Body of pancreas (tissue), 2 donors: ENCODE measurements around a stretch of chr12.

DNA sequence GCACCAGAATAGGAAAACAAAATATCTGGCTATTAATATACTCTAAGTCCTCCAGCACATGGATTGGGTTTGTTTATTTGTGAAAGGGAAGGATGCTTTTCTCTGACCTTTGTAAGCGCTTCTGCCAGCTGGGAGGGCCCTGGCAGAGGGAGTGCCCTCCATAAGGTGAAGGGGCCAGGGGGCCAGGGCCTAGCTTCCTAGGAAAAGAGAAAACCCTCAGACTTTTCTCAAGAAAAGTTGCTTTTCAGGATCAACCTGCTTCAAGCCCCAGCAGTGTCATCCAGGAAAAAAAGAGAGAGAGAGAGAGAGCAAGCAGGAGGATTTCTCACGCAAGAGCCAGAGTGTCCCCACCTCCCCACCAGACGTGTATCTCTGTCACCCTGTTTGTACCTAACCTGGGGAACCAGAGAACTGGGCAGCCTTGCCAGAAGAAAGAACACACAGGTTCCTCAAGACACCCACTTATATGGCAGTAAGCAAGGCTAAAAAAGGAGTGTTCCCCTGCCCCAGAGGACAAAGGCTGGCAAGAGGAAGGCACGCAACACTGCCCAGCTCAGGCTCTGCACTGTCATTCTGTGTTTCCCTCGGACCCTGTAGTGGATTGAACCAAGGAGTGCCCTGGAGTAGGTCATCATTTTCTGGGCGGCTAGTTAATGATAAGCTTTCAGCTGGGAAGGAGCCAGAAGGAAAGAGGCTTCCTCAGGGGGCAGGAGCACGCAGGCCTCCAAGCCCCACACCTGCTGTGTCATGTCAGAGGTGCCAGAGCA, 34.0 kb upstream of the ATP2A2 start:
- PRO-cap, result unidirectional peak, plus-strand start at position 682 of the sequence; unidirectional peak, plus-strand start at position 748 of the sequence
- RAMPAGE, long total RNA, 2 experiments, result no peak in any of the 2 experiments

DNA sequence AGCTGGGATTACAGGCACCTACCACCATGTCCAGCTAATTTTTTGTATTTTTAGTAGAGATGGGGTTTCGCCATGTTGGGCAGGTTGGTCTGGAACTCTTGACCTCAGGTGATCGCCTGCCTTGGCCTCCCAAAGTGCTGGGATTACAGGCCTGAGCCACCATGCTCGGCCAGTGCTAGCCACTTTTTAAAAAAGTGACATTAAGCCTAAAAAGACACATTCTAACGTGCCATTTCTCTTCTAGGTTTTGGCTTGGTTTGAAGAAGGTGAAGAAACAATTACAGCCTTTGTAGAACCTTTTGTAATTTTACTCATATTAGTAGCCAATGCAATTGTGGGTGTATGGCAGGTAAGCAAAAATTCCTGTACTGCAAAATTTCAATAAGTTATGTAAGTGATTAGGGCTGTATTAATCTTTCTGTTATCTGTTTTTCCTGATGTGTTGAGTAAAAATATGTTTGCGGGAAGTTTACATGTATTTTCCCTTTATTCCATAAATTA, 10.8 kb downstream of the ATP2A2 start:
- PRO-cap, result no peak
- RAMPAGE, long total RNA, 2 experiments, result start-site peak on the plus strand in 1 of 2 experiments, centred at position 282 of the sequence, 28 reads per replicate

- PRO-cap, result no peak
- RAMPAGE, long total RNA, 2 experiments, result no peak in any of the 2 experiments
Observed at GRCh38 chr12:110338804-110339095, 57.7 kb downstream of the ATP2A2 start.

GRCh38 chr12:110342099-110342865, 61.2 kb downstream of the ANAPC7 start:
- PRO-cap, result no peak
- RAMPAGE, long total RNA, 2 experiments, result no peak in any of the 2 experiments

- PRO-cap, result no peak
- RAMPAGE, long total RNA, 2 experiments, result no peak in any of the 2 experiments
Observed at GRCh38 chr12:110346130-110347038, 57.1 kb downstream of the ANAPC7 start.

- PRO-cap, result no peak
- RAMPAGE, long total RNA, 2 experiments, result no peak in any of the 2 experiments
Observed at GRCh38 chr12:110542762-110543358, 40.3 kb downstream of the PPTC7 start.

DNA sequence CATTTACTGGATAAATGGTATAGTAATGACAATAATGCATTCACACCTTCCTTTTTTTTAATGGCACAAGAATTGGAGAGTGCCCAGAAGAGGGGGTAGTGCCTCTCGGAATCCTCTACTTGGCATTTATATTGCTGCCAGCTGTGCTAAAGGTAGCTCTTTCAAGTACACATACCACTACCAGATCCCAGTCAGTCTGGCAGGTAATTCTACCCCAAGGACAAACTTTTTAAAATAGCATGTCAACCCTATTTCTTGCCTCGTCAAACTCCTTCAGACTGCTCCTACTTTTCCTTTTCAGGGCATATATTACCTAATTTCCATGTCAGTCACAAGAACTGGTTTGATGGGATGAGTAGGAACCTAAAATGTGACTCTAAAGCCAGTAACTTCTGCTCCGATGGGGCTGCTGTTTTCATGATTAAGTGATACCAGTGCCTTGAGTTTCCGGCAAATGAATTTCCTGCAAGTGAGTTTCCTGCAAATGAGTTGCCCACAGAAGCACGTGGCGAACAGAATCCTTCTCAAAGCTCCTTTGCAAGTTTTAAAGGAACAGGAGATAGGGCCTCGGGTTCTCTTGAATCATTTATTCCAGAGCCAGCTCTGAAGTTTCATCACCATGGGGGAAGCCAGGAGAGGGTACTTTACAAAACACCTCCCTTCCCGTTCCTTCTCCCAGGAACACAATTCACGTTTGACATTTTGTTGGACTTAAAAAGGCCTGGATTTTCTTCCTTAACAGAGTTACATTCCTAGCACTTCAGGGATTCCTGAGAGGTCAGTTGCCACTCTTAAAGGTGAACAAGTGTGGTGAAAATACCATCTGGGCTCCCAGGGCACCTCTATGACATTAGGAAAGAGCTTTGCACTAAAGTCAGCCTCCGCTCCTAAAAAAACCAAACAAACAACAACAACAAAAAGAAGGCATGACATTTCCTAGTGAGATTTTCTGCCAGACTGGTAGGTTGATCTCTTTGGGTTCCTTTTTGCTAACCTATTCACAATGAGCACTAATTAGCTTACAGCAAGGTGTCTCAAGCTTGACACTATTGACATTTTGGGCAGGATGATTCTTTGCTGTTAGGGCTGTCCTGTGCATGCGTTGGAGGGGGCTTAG, 2.2 kb upstream of the PPTC7 start:
- PRO-cap, result no peak
- RAMPAGE, long total RNA, 2 experiments, result no peak in any of the 2 experiments

- PRO-cap, result no peak
- RAMPAGE, long total RNA, 2 experiments, result no peak in any of the 2 experiments
Observed at GRCh38 chr12:110827014-110827428, 19.8 kb upstream of the CCDC63 start.

DNA sequence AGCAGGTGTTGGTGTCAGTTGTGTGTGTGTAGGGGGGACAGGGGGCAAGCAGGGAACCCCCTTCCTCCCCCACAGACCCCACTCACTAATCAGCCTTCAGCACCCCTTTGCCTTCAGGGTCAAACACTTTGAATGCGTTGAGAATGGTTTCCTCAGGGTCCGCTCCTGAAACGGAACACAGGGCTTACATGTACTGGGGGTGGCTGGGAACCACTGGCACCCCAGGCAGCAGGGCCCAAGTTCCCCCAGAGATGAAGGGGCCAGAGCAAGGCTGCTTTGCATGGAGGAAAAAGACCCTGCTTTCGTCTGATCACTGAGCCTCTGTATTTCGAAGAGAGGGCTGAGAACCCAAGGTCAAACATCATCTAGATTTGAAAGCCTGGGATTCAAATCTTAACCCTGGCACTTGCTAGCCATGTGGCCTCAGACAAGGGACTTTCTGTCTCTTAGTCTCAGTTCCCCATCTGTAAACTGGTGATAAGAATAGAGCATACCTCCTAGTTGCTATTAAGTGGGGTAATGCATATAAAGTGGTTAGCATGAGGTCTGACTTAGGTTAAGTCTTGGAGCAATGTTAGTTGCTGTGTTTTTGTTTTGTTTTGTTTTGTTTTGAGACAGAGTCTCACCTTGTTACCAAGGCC, 7.1 kb downstream of the MYL2 start:
- PRO-cap, result no peak
- RAMPAGE, long total RNA, 2 experiments, result no peak in any of the 2 experiments

DNA sequence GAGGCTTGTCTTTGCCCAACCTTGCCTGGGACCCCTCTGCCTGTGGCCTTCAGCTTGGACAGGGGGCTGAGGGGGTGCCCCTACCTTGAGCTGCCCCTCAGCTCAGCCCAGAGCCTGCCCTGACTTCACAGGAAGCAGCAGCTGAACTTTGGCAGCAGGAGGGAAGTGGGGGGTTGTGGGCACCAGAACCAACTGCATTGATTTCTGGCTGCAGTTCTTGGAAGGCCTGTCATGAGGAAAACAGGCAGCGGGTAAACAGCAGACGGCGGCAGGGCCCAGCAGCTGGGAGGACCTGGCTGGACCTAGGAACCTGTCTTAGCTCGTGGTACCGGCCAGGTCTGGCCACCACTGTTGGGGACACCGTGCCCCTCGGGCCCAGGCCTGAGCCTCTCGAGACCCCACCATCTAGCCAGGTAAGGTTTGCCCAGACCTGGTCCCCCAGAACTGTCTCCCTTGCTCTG, 40.6 kb downstream of the CUX2 start:
- PRO-cap, result unidirectional peak, plus-strand start at position 261 of the sequence
- RAMPAGE, long total RNA, 2 experiments, result no peak in any of the 2 experiments

- PRO-cap, result no peak
- RAMPAGE, long total RNA, 2 experiments, result no peak in any of the 2 experiments
Observed at GRCh38 chr12:111313788-111314214, 55.1 kb downstream of the PHETA1 start.

GRCh38 chr12:111447997-111448837, 42.5 kb downstream of the SH2B3 start:
- PRO-cap, result no peak
- RAMPAGE, long total RNA, 2 experiments, result no peak in any of the 2 experiments

DNA sequence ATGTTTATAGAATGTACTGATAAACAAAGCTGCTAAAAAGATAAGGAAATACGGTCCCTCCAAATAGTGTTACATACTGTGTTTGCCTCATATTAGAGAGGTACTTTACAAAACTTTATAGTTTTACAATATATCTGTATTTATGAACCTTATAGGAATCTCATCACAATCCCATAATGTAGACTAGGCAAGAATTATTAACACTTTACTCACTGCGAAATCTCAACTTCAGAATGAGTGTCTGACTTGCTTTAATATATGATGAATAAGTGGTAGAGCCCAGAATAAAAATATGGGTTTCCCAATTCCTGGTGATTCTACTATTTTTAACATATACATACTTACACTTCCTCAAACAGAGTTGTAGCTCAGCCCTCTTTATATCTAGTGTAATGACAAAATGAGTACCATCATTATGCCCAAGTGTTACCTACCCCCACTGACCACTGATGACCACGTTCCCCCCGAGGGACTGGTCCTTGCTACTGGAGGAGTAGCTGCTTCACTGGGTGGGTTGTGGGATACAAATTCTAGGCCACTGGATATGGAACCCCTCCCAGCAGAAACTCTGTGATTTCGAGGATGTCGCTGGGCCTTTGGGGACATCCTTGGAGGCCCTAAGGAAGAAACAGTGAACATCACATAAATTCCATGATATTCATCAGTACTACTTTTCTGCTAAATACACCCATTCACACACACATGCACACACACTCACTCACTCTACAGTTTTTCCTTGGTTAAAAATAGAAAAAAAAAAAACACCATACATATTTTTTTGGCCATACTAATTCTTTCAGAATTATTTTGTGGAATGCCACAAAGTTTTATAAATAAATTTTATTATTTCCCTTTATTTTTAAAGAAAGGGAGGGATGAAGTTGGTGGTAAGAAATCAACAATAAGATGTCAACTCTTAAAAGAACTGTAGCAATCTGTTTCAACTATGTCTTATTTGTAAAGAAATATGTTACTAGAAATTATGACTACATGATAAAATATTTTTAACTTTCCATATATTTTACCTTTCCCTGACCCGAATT, 85.9 kb downstream of the ATXN2 start:
- PRO-cap, result no peak
- RAMPAGE, long total RNA, 2 experiments, result no peak in any of the 2 experiments

- PRO-cap, result no peak
- RAMPAGE, long total RNA, 2 experiments, result no peak in any of the 2 experiments
Observed at GRCh38 chr12:111554071-111554681, 44.9 kb downstream of the ATXN2 start.

DNA sequence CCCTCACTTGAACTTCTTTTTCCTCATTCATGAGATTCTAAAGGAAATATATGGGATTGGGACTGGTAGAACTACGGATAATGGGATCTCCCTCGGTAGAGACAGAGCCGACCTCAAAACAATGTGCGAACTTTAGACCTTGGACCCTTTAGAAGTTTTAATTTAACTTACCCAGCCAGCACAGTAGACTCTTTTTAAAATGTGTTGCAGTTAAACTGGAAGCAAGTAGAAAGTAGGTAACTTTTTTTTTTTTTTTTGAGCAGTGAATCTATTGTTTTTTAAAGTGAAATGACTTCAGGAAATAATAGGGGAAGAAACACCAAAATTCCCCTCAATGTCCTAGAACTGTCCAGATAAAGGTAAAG, 1.1 kb upstream of the ATXN2 start:
- PRO-cap, result no peak
- RAMPAGE, long total RNA, 2 experiments, result no peak in any of the 2 experiments

- PRO-cap, result no peak
- RAMPAGE, long total RNA, 2 experiments, result no peak in any of the 2 experiments
Observed at GRCh38 chr12:111813433-111813967, 28.5 kb upstream of the MAPKAPK5 start.

- PRO-cap, result no peak
- RAMPAGE, long total RNA, 2 experiments, result no peak in any of the 2 experiments
Observed at GRCh38 chr12:111840637-111841782, 1.0 kb upstream of the MAPKAPK5 start.

DNA sequence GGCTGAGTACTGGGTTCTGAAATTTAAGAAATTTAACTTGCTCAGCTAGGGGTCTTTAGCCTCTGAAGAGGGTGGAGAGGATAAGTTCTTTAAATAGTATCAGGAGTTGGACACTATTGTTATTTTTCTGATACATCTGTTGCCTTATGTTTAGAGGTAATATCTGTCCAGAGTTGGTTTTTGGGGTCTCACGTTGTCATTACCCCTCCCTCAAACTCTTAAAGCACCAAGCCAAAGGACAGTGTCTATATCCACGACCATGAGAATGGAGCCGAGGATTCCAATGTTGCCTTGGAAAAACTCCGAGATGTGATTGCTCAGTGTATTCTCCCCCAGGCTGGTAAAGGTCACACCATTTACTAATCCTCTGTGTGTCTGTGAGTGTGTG, 46.6 kb downstream of the MAPKAPK5 start:
- PRO-cap, result no peak
- RAMPAGE, long total RNA, 2 experiments, result no peak in any of the 2 experiments

DNA sequence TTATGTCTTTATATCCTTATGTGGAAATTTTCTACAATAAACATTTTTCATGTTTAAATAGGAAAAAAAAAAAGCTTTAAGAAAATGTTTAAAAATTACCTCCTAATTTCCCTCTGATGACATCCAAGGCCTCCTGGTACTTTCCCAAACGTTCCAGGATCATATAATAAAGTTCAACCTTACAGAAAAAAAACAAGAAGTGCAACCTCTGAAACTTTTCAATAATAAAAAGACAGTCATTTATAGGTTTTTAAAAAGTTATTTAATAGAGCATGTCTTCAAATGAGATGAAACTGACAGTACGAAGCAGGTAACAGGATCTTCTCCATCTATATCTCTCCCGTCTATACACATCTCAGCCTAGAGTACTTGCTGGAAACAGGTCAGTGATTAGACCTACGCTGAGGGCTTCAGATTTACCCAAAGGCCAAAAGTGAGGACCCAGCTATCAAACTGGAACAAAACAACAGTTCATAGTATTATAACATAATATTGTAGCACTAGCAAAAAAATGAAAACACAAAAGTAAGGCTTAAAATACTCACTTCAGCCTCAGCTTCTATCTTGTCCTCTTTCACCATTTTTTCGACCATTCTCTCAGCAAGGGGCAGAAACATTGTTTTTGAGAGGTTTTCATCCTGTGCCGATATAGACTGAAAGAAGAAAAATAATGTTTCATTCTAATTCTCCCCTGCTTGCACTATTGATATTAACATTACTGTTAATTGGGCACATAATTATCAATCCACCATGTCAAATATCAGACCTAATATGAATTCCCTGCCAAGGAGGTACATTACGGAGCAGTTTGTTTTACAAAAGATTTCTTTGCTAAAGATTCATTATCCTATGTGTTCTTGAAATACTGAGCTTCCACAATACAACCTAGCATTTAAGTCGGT, 30.2 kb downstream of the NAA25 start:
- PRO-cap, result no peak
- RAMPAGE, long total RNA, 2 experiments, result no peak in any of the 2 experiments

- PRO-cap, result no peak
- RAMPAGE, long total RNA, 2 experiments, result no peak in any of the 2 experiments
Observed at GRCh38 chr12:112169727-112170518, 44.6 kb downstream of the TRAFD1 start.